HCT116 (cell line): ENCODE measurements around the gene BTG3.

- RRBS = no CpG with 5 or more reads among the region's 2 CpGs
These were observed 55.7 kb downstream of the USP25 start for GRCh38 chr21:15785489-15785903.

GRCh38 chr21:15805440-15806075 is 75.8 kb downstream of the USP25 start:
- RRBS = no CpG with 5 or more reads among the region's 4 CpGs

- RRBS = no CpG with 5 or more reads among the region's 3 CpGs
These were observed 76.5 kb downstream of the USP25 start for GRCh38 chr21:15806076-15806804.

GRCh38 chr21:16193879-16194813 is 464.4 kb downstream of the USP25 start:
- RRBS = no CpG with 5 or more reads among the region's 11 CpGs

DNA sequence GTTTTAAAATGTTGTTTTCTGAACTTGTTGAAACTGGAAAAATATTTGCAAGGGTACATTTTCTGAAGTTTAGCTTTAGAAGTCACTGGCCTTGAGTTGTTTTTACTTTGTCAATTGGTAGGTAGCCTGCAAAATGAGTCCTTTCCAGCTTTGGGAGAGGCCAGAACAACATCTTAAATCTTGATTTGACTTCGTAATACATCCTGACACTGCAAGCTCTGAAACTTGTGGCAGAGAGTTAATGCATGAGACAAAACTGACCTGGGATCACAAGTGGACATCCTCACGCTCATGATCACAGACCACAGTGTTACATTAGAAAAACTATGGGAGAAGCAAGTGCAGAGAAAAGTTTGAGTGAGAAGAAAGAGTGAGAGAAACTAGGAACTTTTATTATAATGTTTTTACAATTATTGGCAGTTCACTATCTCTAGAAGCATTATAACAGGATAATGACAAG is 550.9 kb downstream of the USP25 start:
- RRBS = no CpG with 5 or more reads among the region's 2 CpGs

DNA sequence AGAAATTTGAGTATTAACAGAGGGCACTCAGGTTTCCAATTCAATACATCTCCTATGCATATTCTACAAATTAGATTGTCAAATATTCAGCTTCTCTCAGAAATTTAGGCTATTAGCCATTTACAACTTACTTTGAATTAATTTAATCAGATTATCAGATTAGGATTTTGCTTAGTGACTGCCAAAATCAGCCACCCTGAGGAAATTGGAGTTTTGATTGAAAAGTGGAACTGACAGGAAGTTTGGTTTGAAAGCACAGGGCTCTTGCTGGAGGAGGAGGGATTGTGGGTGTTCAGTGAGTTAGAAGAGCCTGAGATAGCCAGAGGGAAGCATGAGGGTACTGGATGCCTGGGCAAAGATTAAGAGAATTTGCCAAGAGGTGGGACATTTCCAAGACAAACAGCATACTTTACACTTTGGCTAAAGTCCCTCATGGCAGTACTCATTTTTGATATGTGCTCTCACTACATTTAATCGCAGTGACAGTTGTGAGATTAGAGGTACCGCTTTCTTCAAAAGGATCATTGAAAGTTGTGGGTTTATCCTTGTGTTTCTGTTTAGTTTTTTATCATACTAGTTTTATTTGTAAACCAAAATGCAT is 678.1 kb downstream of the USP25 start:
- RRBS = no CpG with 5 or more reads among the region's 2 CpGs

DNA sequence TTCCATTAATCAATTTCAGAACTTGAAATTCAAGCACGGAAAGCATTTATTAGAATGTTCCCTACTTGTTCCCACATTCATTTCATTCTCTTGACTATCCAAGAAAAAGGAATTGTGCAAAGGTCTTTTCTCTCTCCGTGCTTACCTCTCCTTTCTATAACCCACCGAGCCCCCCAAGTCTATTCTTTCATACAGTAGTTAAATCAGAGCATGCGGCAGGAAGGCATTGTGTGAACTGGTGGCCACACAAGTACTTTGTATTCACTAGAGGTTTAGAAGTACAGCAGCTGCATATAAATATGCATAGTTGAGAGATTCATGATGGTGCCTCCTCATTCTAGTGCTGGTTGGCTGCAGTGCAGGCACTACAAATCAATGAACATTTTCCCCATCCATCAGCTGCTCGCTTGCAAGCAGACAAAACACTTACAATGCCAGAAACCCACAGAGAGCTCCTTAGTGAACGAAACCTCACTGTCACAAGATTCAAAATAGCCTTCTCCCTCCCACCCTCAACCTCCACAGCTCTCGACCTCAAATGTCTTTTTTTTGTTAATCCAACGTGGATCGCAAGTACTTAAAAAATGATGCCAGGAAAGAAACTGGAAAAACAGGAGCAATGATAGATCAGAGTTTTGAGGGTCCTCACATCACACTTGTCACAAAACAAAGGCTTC is 726.2 kb downstream of the USP25 start:
- RRBS = no CpG with 5 or more reads among the region's 9 CpGs

DNA sequence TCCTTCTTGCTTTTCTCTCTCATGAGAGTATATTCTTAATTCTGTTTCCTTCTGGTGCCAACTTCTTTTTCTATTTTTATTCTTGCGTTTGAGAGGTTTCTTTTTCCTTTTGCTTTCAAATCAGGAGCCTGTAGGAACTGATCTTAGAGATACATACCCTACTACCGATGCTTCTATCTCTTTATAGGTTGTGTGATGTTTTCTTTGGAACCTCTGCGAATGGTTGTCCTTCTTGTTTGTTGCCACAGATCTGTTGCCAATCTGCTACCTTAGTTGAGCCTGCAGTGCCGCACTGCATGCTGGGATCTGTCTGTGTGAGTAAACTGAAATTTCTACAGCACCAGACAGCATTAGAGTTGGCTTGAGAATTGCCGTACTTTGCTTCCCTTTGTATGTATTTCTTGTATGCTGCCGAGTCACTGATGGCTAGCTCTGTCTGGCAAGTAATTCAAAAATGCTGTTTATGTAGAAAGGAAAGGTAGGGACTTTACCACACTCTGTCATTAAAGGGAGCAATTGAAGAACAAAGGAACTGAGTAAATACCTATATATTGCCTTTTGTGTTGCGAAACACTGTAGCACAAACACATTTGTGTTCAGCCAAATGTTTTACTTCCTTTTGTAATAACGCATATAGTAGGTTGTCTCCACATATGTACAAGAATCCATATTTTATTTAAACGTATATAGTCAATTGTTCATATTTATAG is 857.3 kb downstream of the USP25 start:
- RRBS = no CpG with 5 or more reads among the region's 9 CpGs

- RRBS = no CpG with 5 or more reads among the region's 2 CpGs
These were observed 802.8 kb upstream of the CXADR start for GRCh38 chr21:16710073-16710424.

DNA sequence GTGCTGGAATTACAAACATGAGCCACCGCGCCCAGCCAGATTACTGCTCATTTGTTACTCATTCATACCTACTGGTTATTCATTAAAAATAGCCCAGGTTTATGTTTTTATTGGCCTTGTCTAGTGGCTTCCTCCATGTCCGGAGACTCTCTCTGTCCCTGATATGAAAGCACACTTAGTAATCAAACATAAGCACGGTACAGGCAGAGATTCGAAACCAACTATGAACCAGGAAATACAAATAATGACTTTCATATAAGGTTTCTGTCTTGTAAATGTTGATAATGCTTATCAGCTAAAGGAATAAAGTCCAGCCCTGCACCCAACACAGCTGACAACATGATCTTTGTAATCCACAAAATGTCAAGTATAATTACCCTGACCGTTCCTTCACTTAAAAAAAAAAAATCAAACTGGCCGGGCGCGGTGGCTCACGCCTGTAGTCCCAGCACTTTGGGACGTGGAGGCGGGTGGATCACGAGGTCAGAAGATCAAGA is 50.4 kb upstream of the CXADR start:
- RRBS = no CpG with 5 or more reads among the region's 13 CpGs

GRCh38 chr21:17463296-17463776 is 49.5 kb upstream of the CXADR start:
- RRBS = no CpG with 5 or more reads among the region's 7 CpGs

- RRBS = no CpG with 5 or more reads among the region's 4 CpGs
These were observed 45.7 kb upstream of the CXADR start for GRCh38 chr21:17467153-17467628.

- RRBS = 3% methylated on average over 57 of the region's 117 CpGs
These were observed at the start of gene BTG3 for GRCh38 chr21:17612397-17613209. TSS of gene BTG3 (minus strand) at chr21:17612901.

DNA sequence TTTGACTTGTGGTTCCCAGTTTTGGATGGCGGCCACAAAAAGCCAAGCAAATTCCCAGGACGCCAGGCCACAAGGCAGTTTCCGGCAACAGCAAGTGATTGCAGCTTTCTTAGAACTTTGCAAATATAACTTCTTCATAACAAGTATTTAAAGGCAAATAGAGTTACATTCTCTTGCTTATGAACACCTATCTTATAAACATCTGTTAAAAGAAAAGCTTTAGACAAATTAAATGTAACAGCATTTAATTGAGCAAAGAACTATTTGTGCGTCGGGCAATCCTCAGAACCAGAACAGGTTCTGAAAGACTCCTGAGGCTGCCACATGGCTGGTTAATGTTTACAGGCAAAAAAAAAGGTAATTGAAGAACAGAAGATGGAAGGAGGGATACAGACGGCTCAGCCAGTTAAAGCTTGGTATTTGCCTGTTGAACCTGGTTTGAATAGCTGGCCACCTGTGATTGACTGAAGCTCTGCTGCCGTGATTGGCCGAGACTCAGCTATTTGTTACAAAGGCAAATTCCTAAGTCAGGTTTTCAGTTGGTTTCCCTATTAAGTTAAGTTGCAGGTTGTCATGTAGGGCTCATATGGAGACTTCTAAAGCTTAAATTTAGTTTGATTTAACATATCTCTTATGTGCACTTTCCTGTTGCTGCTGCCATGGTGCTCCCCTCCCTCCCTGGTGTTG is 80.7 kb downstream of the C21orf91 start:
- RRBS = no CpG with 5 or more reads among the region's 8 CpGs

DNA sequence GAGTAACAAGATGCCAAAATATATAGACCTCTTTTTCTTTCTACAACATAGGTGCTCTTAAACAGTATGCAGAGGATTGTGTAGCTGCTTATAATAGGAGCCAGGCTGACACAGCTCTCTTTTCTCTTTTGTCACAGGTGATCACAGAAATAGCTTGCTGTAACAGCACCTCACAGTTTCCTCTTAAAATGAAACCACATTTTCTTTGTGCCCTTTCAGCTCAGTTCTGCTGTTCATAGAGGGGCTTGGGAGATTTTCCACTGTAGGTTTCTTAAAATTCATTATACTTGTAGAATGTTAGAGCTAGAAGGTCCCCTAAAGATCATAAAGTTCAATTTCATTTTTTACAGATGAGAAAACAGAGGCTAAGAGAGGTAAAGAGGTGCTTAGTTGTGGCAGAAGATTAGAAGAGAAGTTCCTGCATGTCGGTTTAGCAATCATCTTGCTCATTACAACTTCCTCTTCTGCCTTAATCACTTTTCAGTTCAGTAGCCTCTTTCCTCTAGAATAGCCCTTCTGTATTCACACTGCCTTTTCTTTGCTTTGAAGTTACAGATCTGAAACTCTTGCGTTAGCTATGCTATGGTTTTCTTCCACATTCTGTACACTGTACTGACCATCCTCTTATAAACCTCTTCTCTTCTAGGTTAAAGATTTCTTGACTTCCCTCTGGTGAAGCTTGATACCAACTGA is 35.2 kb downstream of the C21orf91 start:
- RRBS = no CpG with 5 or more reads among the region's 2 CpGs

DNA sequence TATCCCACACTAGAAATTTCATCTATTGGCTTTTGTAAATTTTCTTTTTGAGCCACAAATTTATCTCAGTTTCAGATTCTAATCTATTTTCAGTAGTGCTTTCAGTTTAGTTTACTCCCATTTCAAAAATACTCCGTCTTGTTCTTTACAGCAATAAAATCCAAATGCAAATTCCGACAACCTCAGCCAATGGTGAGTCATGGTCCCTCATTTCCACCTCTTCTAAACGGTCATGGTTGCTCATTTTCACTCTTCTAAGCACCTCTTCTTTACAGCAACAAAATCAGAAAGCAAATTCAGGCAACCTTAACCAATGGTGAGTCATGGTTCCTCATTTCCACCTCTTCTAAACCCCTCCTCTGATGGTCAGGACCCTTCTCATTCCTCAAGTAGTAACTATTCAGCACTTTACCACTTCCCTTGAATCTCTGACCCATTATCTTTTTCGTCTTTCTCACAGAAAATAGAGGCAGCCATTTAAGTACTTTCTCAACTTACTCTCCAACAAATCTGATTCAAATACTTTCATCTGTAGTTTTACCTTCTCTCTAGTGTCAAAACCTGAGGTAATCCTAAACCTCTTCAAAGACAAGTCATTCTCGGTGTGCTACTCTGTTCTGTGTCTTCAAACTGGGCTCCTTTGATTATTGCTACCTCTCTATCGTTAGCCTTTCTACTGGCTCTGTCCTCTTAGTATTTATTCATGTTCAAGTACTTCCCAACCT is 34.3 kb downstream of the C21orf91 start:
- RRBS = no CpG with 5 or more reads among the region's 6 CpGs

GRCh38 chr21:17799444-17799965 is 19.7 kb downstream of the C21orf91 start:
- RRBS = no CpG with 5 or more reads among the region's 6 CpGs

- RRBS = no CpG with 5 or more reads among the region's 1 CpG
These were observed 250.9 kb upstream of the TMPRSS15 start for GRCh38 chr21:18654443-18654848.

DNA sequence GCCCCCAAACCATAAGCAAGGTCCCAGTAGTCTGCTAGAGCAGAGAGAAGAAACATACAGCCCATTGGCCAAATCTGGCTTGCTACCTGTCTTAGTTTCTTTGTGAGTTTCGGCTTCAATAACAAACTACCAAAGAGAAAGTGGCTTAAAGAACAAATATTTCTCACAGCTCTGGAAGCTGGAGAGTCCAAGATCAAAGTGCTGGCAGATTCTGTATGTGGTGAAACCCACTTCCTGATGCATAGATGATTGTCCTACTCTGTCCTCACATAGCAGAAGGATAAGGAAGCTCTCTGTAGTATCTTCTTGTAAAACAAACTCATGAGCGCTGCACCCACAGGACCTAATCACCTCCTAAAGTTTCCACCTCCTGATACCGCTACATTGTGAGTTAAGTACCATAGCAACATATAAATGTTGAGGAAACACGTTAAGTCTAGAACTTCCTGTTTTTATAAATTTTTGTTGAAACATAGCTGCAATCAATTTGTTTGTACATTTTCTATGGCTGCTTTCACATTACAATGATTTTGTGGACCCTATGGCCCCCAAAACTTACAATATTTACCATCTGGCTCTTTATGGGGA is 1423.2 kb downstream of the NCAM2 start:
- RRBS = no CpG with 5 or more reads among the region's 4 CpGs